HT1080 (cell line): ENCODE measurements around a stretch of chr6.

GRCh38 chr6:97594748-97595248 lies 311.8 kb upstream of the MMS22L start:
RAMPAGE:
- cytosol, long total RNA: no peak
- long total RNA: no peak
- nucleus, long total RNA: no peak

DNA sequence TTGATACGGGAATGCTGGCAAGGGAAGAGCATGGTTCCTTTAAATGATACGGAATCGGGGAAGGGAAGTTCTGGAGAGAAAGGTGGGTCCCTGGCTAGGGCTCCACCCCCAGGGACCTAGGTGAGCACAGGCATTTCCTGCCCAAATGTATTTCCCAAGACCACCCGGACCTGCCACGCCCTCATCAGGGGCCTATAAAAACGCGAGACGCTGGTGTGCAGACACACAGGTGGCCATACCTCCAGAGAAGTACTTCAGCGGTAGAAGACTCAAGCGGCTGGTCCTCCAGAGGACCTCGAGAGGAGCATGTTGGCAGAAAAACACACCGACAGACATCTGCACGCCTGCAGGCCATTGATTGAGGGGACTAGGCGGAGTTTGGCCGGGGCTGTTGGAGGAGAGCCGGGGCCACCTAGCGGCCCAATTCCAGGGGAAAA lies 695.8 kb upstream of the MMS22L start:
RAMPAGE:
- cytosol, long total RNA: no peak
- long total RNA: no peak
- nucleus, long total RNA: no peak

RAMPAGE:
- cytosol, long total RNA: no peak
- long total RNA: no peak
- nucleus, long total RNA: no peak
These were observed 188.0 kb upstream of the MCHR2 start for GRCh38 chr6:100182044-100182483.

DNA sequence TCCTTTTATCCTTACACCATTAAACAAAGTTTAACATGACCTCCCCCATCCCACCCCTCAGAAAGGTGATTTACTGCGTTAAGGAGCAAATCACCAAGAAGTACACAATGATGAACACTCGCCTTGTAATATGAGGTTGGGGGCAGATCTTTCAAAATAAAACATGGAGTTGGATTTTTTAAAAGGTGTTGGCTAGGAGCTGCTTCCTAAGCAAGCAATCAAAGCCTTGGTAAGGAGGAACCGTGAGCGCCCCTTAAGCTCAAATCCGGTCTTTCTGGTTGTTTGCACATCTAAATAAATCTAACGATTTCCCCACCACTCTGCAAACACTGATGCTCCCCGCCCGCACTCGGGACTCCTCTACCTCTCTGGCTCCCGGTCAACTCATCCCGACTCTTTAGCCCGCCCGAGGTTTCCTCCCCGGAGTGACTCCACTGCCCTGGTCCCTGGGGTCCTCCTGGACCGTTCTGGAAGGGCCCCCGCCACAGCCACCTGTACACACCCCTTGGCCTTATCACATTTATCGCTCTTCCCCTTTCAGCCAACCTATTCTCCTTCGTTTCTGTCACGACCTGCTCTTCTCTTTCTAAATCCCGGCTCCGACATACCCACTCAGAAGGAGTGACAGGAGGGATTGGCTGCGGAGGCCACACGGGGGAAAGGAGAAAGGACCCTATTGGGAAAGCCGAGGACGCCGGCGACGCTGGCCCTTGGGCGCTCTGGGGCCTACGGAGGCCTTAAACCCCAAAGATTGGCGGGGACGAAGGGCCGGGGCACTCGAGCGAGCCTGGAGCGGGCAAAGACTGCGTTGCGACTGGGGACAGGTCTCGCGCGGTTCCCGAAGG lies 9.6 kb downstream of the SIM1 start:
RAMPAGE:
- cytosol, long total RNA: no peak
- long total RNA: no peak
- nucleus, long total RNA: no peak

GRCh38 chr6:101399312-101399772 lies 5.8 kb downstream of the GRIK2 start:
RAMPAGE:
- cytosol, long total RNA: no peak
- long total RNA: no peak
- nucleus, long total RNA: no peak

DNA sequence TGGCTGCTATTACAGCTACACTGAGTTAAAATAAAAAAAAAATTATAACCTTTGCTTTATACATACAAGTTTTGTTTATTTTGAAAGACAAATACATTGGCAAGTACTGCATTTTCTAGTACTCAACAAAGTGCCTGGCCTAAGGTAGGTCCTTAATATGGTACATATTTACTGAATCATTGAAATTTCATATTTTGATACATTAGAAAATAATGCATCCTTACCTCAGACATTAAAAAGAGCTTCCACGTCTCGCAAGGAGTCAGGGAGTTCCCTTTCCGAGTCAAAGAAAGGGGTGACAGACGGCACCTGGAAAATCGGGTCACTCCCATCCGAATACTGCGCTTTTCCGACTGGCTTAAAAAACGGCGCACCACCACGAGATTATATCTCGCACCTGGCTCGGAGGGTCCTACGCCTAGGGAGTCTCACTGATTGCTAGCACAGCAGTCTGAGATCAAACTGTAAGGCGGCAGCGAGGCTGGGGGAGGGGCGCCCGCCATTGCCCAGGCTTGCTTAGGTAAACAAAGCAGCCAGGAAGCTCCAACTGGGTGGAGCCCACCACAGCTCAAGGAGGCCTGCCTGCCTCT lies 776.2 kb downstream of the GRIK2 start:
RAMPAGE:
- cytosol, long total RNA: no peak
- long total RNA: no peak
- nucleus, long total RNA: no peak

GRCh38 chr6:102552918-102553147 lies 1159.3 kb downstream of the GRIK2 start:
RAMPAGE:
- cytosol, long total RNA: no peak
- long total RNA: no peak
- nucleus, long total RNA: no peak

RAMPAGE:
- cytosol, long total RNA: no peak
- long total RNA: no peak
- nucleus, long total RNA: no peak
These were observed 1566.0 kb downstream of the HACE1 start for GRCh38 chr6:103293844-103294043.

DNA sequence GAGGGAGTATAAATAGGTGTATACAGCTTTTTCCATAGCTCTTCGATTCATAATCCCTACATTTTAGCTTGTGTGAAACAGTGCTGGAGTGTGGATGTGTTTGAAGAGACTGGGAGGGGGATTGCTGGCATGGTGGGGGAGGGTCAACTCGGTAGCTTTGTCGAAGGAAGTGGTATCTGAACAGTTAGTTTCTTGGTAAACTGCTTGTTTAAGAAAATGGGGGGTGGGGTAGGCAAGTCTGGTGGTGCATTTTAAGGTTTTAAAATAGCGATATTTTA lies 1.4 kb upstream of the LIN28B start:
RAMPAGE:
- cytosol, long total RNA: no peak
- long total RNA: no peak
- nucleus, long total RNA: no peak

GRCh38 chr6:105161435-105161900 lies 18.3 kb downstream of the POPDC3 start:
RAMPAGE:
- cytosol, long total RNA: no peak
- long total RNA: no peak
- nucleus, long total RNA: no peak

GRCh38 chr6:105164448-105164906 lies 15.3 kb downstream of the POPDC3 start:
RAMPAGE:
- cytosol, long total RNA: no peak
- long total RNA: no peak
- nucleus, long total RNA: no peak

GRCh38 chr6:105454900-105455099 lies 51.9 kb upstream of the PREP start:
RAMPAGE:
- cytosol, long total RNA: no peak
- long total RNA: no peak
- nucleus, long total RNA: no peak

RAMPAGE:
- cytosol, long total RNA: no peak
- long total RNA: no peak
- nucleus, long total RNA: no peak
These were observed 57.1 kb upstream of the PREP start for GRCh38 chr6:105459896-105460440.

GRCh38 chr6:105643910-105644382 lies 241.1 kb upstream of the PREP start:
RAMPAGE:
- cytosol, long total RNA: no peak
- long total RNA: no peak
- nucleus, long total RNA: no peak

RAMPAGE:
- cytosol, long total RNA: no peak
- long total RNA: no peak
- nucleus, long total RNA: no peak
These were observed 288.1 kb upstream of the PRDM1 start for GRCh38 chr6:105797959-105798605.

DNA sequence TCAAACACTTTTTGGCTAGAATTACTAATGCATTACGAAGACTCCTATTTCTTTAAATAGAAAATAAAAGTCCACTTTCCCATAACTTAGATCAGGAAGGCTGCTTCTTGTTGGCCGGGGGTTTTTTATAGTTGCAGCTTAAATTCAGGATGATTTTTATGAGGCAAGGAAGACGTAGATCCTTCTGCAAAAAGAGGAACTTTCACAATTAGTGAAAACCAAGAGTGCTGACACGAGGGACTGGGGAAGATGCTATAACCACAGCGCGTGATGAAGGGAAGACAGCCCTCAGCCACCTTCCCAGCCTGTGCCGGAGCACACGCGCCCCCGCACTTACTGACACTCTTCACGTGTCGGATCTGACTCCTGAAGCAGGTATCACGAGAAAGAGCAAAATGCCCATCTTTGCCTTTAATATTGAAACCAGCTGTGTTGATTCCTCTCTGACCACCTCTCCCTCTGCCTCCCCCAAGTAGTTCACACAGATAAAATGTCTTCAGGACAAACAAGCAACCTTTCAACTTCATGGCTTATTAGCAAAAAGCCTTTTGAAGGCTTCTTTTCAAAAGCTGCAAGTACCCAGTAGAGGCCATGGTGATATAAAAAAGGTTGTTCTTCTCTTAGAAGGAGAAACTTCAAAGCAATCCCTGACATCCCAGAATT lies 205.9 kb upstream of the PRDM1 start:
RAMPAGE:
- cytosol, long total RNA: no peak
- long total RNA: no peak
- nucleus, long total RNA: no peak

DNA sequence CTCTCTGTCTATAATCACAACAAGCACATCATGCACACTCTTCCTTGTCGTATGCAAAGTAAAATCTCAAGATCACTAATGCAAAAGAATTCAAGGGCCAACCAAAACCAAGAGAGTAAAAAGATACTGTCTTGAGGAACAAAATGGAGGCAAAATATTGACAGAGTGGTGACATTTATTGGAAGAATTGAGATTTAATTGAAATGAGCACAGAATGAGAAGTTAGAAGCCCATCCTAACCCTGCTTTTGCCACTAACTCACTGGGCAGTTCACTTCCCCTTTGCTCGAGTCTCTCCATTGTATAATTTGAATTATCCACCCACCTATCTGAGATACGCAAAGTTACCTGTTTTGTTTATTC lies 204.6 kb upstream of the PRDM1 start:
RAMPAGE:
- cytosol, long total RNA: no peak
- long total RNA: no peak
- nucleus, long total RNA: no peak

RAMPAGE:
- cytosol, long total RNA: no peak
- long total RNA: no peak
- nucleus, long total RNA: no peak
These were observed 91.2 kb upstream of the PRDM1 start for GRCh38 chr6:105994922-105995393.

DNA sequence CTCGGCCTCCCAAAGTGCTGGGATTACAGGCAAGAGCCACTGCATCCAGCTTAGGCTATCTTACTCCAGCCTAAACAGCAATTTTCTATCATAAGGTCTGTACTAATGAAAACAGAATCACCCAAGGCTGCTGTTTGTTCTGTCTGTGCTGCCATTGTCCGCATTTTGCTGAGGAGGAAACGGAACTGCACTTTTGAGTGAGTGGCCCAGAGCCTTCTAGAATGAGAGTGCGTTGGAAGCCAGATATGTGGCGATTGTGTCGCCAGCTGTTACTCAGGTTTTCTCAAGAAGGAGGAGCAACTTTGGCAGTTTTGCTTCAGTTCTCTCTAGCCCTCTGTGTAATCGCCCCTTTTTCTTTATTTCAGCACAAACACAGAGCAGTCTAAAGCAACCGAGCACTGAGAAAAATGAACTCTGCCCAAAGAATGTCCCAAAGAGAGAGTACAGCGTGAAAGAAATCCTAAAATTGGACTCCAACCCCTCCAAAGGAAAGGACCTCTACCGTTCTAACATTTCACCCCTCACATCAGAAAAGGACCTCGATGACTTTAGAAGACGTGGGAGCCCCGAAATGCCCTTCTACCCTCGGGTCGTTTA lies 18.4 kb downstream of the PRDM1 start:
RAMPAGE:
- cytosol, long total RNA: no peak
- long total RNA: no peak
- nucleus, long total RNA: no peak

GRCh38 chr6:106117350-106118052 lies 31.4 kb downstream of the PRDM1 start:
RAMPAGE:
- cytosol, long total RNA: no peak
- long total RNA: no peak
- nucleus, long total RNA: no peak